Measurements from ENCODE around the genes TBC1D14, GRPEL1 and SORCS2.

DNA sequence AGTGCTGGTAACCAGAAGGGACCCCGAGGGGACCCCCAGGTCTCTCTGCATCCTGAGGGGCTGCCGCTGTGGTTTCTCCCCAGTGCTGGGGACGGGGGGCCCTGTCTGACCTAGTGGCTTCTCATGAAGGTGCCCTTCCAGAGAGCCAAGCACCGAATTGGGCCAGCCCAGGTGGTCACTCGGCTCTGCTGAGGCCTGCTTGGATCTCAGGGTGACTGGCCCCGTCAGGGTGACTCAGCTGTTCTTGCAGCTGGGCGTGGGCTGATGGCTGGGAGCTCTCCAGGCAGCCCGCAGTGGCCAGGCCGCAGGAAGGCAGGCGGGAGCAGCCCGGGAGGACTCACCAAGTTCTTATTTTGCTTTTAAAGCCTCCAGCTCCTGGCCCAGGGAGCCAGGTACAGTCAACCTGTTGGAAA, 16.6 kb downstream of the BLOC1S4 start:
- PRO-cap: no peak
CAGE:
- cytosol, long polyA plus RNA: no peak
- long polyA plus RNA: no peak
- nucleus, long polyA plus RNA: no peak

- PRO-cap: no peak
CAGE:
- cytosol, long polyA plus RNA: no peak
- long polyA plus RNA: no peak
- nucleus, long polyA plus RNA: no peak
Measured at GRCh38 chr4:6755055-6755352, 27.5 kb upstream of the KIAA0232 start.

DNA sequence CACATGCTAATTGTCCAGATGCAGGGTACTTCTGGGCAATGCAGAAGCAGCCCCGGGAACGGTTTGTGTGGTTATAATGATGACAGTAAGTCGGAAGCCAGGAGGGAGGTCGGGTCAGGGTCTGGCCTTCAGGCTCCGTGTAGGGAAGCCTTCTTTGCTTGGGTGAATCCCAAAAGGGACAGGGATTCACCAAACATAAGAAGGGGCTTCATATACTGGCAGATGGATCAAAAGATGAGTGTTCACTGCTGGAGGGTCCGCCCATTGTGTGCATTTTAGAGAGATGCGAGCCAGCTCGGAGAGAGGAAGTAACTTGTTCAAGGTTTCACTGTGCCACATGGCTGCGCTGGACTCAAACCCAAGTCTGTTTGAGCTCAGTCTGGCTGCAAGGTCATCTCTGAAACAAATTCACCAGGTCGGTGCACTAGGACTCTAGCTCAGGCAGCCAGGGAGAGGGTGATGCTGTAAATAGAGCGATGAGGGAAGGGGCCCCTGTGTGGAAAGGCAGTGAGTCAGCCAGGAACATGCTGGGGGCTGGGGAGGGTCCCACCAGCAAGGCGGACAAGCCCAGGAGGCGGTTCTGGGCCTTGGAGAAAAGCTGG, 4.7 kb upstream of the KIAA0232 start:
- PRO-cap: no peak
CAGE:
- cytosol, long polyA plus RNA: no peak
- long polyA plus RNA: no peak
- nucleus, long polyA plus RNA: no peak

DNA sequence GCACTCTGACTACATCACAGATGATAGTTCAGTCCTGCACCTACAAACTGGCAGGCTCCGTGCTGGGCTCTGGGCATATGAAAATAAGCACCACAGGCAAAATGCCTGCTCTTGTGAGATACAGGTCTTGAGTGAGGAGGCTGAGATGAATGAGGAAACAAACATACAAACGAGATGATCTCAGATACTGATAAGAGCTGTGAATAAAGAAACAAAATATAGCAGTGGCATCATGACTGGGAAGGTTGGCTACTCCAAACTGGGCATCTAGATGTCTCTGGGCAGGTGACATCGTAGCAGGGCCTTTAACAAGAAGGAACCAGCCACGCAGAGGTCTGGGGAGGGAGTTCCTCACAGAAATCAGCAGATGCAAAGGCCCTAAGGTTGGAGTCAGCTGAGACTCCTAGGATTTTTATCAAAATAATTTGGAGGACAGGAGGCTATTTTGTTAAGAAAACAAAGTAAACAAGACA, 2.3 kb upstream of the KIAA0232 start:
- PRO-cap: no peak
CAGE:
- cytosol, long polyA plus RNA: no peak
- long polyA plus RNA: no peak
- nucleus, long polyA plus RNA: no peak

- PRO-cap: no peak
CAGE:
- cytosol, long polyA plus RNA: no peak
- long polyA plus RNA: no peak
- nucleus, long polyA plus RNA: no peak
Measured at GRCh38 chr4:6862700-6863381, 46.8 kb upstream of the TBC1D14 start.

DNA sequence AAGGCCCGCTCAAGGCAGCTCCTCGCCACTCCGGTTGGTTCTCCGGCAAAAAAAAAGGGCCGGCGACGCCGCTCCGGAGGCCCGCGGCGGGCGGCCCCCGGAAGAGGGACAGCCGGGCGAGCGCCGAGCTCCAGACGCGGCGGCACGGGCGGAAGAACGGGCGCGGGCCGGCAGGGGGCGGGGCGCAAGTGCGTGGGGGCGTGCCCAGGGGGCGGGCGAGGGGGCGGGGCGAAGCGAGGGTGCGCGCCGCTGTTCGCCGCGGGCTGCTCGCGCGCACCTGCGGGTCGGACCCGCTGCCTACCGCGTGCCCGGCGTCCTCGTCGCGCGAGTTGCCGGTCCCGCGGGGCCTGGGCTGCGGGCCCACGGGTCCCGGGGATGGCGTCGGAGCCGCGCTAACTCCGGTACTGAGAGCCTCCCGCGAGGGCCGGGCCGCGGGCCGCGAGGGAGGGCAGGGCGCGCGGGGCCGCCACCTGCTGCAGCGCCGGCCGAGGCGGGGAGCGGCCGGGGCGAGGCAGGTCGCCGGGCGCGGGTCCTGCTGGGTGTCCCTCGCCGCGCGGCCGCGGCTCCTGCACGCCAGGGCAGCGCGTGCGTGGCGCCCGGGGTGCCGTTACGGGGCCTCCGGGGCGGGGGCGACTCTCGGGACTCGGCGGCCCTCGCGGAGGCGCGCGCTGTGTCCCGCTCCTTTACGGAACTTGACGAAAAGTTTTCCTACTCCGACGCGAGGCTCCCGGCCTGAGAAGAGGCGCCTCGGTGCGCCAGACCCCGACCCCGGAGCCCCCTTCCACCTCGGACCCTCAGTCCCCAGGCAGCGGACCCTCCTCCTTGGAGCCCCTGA, at the start of gene TBC1D14:
TSS of gene TBC1D14 (plus strand) at position 276 of the 835 bp plus-strand sequence.
- PRO-cap: bidirectional peak, plus-strand start at position 276 of the sequence, minus-strand start at position 136 of the sequence
CAGE:
- cytosol, long polyA plus RNA: no peak
- long polyA plus RNA: no peak
- nucleus, long polyA plus RNA: no peak

- PRO-cap: no peak
CAGE:
- cytosol, long polyA plus RNA: no peak
- long polyA plus RNA: no peak
- nucleus, long polyA plus RNA: no peak
Measured at GRCh38 chr4:6926102-6926647, 16.5 kb downstream of the TBC1D14 start.

DNA sequence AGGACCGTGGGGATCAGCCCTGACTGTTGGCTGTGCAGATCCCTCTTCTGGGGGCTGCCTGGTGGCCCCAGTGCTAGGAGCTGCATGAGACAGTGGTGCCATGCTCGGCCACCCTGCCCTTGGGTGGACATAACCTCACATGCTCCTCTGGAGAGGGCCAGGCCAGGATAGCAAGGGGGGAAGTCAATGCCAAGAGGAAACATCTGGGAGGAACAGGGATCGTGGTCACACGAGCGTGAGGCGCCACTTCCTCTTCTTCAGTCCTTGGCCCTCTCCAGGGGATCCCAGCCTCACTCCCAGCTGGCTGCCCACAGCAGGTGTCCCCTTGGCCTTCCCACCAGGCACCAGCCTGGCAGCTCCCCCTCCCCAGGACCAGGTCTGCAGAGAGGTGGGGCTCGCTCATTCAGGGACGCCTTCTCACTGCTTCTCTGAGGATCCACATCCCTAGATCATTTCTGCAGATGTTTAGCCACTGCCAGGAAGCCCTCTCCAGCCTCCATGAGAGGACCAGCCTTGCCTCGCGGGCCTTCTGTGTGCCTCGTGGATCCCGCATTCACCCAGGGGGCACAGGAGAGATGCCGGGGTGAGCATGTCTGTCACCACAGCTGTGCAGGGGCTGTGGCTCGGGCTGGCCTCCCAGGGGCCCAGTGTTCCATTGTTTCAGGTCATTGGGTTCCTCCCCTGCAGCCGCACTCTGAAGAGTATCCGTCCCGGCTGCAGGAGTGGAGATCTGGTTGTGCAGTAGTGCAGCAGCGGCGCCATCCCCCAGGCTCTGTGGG, 28.8 kb downstream of the TBC1D14 start:
- PRO-cap: no peak
CAGE:
- cytosol, long polyA plus RNA: no peak
- long polyA plus RNA: no peak
- nucleus, long polyA plus RNA: no peak

DNA sequence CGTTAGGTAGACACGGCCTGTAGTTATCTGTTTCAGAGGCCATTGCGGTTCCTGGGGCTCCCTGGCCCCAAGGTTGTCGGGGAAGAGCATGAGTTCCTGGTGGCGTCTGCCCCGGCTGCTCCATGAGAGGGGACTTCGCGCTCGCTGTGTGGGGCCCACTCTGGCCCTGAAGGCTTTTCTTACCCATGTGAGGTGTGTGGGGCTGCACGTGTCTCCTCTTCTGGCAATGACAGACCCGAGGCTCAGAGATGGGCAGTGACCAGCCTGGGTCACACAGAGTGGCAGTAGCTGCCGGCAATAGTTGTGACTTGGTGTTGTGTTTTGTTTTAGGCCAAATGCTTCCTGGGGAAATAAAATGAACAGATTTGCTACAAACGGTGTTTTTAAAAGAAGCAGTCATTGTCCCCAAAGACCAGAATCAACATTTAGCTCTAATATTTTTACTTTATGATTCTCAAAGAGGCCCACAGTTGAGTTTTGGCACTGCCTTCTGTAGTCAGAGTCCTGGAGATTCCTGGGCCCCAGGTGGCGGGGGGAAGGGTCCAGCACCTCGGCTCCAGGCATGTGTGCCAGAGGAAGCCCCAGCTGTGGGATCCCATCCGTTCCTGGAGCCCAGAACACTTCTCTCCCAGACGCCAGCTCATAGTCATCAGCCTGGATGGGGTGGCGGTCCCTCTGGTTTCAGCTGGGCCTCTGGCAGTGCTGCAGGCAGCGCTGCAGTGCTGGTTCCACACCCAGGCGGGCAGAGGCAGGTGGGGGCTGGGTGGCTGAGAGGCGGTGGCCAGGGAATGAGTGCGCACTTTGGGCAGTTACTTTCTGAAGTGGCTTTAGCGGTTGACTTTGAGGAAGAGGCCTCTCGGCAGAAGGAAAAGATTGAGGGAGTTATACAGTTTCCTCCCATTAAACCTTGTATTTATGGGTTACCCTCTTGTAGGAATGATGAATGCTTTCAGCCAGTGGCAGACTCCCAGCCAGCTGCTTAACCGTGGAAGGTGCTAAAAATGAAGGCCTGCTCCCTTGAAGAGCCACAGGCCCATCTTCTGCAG, 9.5 kb downstream of the TADA2B start:
- PRO-cap: no peak
CAGE:
- cytosol, long polyA plus RNA: no peak
- long polyA plus RNA: no peak
- nucleus, long polyA plus RNA: no peak

GRCh38 chr4:7067866-7068822, at the start of gene GRPEL1:
GRPEL1 (minus strand) TSS chr4:7068064.
- PRO-cap: bidirectional peak, plus-strand start at chr4:7068392, minus-strand start at chr4:7068042
CAGE:
- cytosol, long polyA plus RNA: start-site peak on the minus strand at chr4:7068041-7068076, 600 and 184 reads in 2 replicates
- long polyA plus RNA: start-site peak on the minus strand at chr4:7068041-7068066, 630 and 423 reads in 2 replicates
- nucleus, long polyA plus RNA: no peak

DNA sequence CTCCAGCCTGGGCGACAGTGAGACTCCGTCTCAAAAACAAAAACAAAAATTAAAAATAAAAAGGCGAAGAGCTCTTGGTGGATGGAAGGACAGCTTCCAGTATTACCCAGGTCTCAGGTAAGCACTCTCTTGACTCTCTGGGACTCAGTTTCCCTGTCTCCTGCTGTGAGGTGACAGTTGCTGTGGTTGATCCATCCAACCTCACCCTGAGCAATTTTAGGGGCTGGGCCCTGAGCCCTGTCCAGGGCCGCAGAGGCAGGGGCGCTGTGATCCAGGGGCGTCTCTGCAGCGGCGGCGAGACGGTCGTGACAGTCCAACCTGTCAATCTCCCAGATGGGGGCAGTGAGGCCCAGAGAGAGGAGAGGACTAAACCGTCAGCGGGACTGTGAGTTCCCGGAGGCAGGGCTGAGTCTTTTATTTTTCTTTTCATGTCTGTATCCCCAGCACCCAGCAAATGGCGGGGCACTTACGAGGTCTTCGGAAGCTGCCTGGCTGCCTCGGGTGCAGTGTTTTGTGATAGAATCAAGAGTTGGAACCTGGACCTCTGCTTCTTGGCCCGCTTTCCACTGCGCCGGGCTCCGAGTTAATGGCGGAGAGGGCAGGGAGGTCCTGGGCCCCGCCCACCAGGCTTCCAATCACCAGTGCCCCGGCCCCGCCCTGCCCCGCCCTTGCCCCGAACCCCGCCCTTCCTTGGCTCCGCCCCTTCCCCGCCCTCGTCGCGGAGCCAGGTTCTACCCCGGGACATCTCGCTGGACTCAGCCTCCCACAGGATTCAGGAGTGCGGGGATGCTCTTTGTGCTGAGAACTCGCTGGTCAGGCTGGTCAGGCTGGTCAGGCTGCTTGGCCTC, 35.2 kb upstream of the GRPEL1 start:
- PRO-cap: bidirectional peak, plus-strand start at position 775 of the sequence, minus-strand start at position 585 of the sequence
CAGE:
- cytosol, long polyA plus RNA: no peak
- long polyA plus RNA: no peak
- nucleus, long polyA plus RNA: no peak

GRCh38 chr4:7192234-7192787, at the start of gene SORCS2:
SORCS2 (plus strand) TSS chr4:7192538.
- PRO-cap: no peak
CAGE:
- cytosol, long polyA plus RNA: no peak
- long polyA plus RNA: no peak
- nucleus, long polyA plus RNA: no peak

DNA sequence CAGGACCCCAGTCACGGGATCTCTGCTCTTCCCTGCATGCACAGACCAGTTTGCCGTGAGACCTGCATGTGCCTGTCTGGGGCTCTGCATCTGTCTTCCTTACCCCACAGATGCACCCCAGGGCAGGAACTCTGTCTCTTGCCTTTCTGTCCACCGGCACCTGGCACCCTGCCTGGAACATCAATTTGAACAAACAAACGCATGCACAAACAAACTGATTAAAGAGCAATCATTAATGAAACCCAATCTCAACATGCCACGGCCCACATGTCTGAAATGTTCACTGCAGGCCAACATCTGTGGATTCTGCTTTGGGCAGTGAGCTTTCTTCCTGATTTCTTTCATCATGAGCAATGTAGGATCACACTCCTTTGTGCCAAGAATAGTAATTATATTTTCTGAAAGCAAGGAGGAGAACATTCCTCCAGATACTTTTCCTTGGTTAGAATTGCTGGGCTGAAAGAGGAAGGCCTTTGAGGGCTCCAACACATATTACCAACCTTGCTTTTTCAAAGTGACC, 113.0 kb upstream of the PSAPL1 start:
- PRO-cap: no peak
CAGE:
- cytosol, long polyA plus RNA: no peak
- long polyA plus RNA: no peak
- nucleus, long polyA plus RNA: no peak

GRCh38 chr4:7600244-7600662, 165.5 kb upstream of the PSAPL1 start:
- PRO-cap: no peak
CAGE:
- cytosol, long polyA plus RNA: no peak
- long polyA plus RNA: no peak
- nucleus, long polyA plus RNA: no peak

DNA sequence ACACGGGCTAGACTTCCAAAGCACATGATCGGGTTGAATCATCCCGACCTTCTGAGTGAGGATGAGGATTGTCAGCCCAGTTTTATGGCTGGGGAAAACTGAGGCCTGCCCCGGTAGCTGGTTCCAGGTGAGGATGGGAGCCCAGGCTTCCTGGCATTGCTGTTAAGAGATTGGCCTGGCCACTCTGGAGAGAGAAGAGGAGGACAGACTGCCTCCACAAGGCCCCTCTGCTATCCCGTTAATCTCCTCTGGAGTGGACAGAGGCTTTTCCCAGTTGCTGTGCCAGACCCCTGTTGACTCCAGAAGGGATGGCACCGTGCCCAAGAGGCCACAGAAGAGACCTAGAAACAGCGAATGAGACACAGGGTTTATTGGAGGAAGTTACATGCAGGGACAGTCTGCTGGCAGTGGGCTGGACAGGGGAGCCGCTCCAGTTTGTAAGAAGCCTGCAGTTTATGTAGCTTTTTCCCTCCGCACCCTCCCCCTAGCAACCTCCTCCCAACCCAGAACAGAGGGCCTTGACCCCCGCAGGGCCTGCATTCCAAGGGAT, 216.6 kb upstream of the PSAPL1 start:
- PRO-cap: no peak
CAGE:
- cytosol, long polyA plus RNA: no peak
- long polyA plus RNA: no peak
- nucleus, long polyA plus RNA: no peak

- PRO-cap: no peak
CAGE:
- cytosol, long polyA plus RNA: no peak
- long polyA plus RNA: no peak
- nucleus, long polyA plus RNA: no peak
Measured at GRCh38 chr4:7653657-7654333, 219.1 kb upstream of the PSAPL1 start.

GRCh38 chr4:7698778-7699216, 240.9 kb downstream of the AFAP1 start:
- PRO-cap: no peak
CAGE:
- cytosol, long polyA plus RNA: no peak
- long polyA plus RNA: no peak
- nucleus, long polyA plus RNA: no peak

DNA sequence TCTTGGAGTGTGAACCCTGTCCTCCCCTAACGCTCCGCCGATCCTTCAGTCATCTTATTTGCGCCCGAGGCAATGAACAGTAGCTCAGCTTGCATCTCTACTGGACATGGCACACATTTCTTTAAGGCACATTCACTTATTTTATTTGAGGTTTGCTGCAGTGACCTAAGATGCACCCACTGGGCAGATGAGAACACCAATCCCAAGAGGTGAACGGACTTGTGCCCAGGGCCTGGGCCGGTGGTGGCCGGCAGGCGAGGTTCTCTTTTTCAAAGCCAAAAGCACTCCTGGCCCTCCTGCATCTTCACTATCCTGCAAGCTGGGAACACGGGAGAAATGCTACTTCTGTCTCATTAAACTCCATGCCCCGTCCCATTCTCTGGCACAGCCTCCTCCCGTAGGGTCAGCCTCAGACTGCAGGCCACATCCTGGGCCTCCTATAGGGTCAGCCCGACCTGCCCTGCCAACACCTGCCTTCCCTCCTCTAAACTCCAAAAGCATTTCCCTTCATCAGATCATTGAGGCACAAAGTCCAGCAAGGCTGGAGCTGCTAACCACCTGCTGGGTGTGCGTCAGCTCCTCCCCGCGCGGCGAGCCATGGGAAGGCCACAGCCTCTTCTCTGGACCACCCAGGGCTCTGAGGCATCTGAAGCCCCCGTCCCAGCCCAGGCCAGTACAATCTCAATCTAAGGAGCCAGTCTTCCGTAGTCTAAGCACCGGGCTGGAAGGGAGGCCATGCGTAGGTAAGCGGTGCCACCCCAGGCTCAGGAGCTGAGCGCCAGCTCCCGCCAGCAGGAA, 166.1 kb downstream of the AFAP1 start:
- PRO-cap: no peak
CAGE:
- cytosol, long polyA plus RNA: no peak
- long polyA plus RNA: no peak
- nucleus, long polyA plus RNA: no peak

GRCh38 chr4:7774539-7775250, 165.0 kb downstream of the AFAP1 start:
- PRO-cap: no peak
CAGE:
- cytosol, long polyA plus RNA: no peak
- long polyA plus RNA: no peak
- nucleus, long polyA plus RNA: no peak

DNA sequence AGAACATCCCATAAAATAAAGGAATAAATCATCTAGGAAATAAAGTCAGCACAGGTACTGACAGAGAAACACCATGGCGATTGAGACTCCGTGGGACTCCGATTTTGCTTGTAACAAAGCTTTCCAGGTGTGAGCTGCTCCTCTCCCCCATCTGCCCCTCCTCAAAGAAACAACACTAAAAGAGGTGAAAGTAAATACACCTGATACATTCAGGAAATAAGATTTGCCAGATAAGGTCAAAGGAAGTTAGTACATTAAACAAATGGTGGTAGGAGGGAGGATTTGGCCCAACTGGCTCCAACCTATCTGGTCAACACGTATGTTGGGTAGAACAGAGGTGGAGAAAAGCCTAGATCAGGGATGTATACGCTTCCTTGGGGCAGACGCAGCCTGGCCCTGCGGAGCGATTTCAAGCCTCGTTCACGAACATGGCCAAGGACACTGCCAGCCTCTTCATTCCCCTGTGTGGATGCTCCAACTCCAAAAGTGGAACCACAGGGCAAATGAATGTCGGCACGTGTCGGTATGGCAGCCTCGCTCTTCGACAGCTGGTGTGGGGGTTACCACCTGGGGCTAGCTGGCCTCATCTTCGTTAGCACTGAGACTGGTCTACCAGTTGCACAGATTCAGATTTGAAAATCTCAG, 162.5 kb downstream of the AFAP1 start:
- PRO-cap: no peak
CAGE:
- cytosol, long polyA plus RNA: no peak
- long polyA plus RNA: no peak
- nucleus, long polyA plus RNA: no peak